Pericardium (tissue), 1 donor: ENCODE measurements around the gene TAF4.

- RRBS: 21% methylated on average over 5 of the region's 10 CpGs
Observed at GRCh38 chr20:61659660-61660118, 406.0 kb downstream of the TAF4 start.

- RRBS: no CpG with 5 or more reads among the region's 9 CpGs
Observed at GRCh38 chr20:62023955-62024330, 41.7 kb downstream of the TAF4 start.

DNA sequence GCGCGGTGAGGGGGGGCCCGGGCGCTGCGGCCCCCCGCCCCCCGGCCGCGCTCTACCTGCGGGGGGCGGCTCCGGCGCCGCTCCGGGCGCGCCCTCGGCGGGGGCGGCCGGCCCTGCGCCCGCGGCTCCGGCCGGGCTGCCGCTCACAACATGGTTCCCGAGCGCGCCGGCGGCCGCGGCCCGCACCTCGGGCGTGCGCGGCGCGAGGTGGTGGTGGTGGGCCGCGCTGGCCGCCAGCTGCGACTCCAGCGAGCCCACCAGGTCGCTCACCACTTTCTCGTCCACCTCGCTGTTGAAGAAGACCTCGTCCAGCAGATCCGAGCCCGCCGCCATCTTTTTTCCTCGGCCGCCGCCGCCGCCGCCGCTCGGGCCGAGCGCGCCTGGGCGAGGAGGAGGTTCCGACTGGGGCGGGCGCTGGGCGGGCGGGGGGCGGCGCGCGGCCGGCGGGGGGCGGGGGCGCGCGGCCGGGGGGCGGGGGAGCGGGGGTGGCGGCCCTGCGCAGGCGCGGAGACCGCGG lies at the start of gene TAF4:
TSS of gene TAF4 (minus strand) at position 404 of the 517 bp plus-strand sequence.
- RRBS: 2% methylated on average over 12 of the region's 89 CpGs

DNA sequence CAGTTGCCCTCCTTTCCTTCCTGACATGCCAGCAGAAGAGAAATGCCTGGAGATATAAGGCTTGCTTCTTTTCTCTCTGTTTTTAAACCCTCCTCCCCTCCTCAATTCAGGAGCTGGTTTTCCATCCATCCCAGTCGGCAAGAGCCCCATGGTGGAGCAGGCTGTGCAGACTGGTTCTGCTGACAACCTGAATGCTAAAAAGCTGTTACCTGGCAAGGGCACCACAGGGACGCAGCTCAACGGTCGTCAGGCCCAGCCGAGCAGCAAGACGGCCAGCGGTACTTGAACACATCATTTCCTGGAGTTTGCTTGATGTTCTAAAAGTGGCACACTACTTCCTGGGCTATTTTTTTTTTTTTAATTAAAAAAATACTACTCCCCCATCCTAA lies 7.4 kb downstream of the LSM14B start:
- RRBS: no CpG with 5 or more reads among the region's 7 CpGs

GRCh38 chr20:62135197-62135541 lies 8.0 kb downstream of the PSMA7 start:
- RRBS: no CpG with 5 or more reads among the region's 3 CpGs

DNA sequence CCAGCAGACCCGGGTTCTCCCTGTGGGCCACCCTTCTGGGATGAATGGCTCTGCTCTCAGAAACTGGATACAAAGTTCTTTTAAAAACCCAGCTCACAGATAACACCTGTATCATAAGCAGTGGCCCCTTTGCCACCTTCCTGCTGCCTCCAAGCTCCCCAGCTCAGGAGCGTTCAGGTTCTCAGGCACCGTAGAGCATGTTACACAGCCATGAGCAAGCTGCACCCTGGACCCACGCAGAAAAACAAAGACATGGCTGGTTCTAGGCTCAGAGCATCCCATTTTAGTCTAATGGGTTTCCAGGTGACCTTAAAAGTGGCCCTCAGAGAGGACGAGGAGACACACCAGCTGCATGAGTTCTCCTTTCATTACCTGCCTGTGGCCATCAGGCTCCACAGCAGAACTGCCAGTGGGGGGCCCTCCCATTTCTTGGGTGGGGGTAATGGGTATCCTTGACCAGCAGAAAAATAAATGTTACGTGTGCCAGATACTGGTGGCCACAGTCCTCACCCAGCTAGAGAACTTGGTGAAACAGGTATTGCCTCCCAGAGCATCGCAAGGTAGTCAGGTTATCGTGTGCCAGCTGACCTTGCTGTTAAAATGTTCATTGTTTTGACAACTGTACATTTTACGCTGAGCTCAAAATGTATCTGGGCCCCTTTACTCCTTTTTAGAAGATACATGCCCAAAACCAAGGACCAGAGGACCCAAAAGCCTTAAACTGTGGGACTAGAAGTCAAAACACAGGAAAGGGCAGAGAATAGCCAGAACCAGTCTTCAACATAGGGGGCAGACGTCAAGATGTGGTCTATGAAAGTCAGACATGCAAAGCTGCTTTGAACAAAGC lies 7.4 kb downstream of the PSMA7 start:
- RRBS: no CpG with 5 or more reads among the region's 10 CpGs

DNA sequence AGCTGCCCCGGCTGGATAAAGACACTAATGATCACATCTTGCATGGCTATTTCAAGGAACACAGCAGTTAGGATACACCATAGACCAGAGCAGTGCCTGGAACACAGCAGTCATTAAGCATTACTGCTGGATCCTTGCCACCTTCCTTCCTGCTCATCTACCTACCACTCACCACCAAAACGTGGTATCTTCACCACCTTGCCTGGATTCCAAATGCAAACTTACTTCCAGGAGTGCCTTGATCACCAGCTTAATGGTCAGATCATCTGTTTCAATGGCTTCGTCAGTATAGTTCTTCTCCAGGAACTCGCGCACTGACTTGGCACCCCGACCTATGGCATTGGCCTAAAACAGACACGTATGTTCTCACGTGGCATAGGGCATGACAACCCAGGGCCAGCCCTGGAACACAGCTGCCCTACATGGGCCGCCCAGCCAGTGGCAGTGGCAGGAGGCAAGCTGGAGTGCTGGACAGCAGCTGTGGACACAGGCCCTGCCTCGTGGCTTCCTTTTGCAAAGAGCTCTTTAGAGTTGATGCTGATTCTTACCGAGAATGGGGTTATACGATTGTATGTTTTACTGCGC lies 5.2 kb downstream of the PSMA7 start:
- RRBS: no CpG with 5 or more reads among the region's 13 CpGs

- RRBS: no CpG with 5 or more reads among the region's 17 CpGs
Observed at GRCh38 chr20:62139221-62140048, 3.8 kb downstream of the PSMA7 start.

GRCh38 chr20:62142001-62142766 lies 1.0 kb downstream of the PSMA7 start:
- RRBS: under 1% methylated on average over 10 of the region's 33 CpGs

- RRBS: 41% methylated on average over 10 of the region's 27 CpGs
Observed at GRCh38 chr20:62165849-62166550, 16.8 kb upstream of the MTG2 start.

GRCh38 chr20:62187523-62187908 lies 4.7 kb downstream of the MTG2 start:
- RRBS: no CpG with 5 or more reads among the region's 6 CpGs

GRCh38 chr20:62288499-62288698 lies 14.4 kb upstream of the ADRM1 start:
- RRBS: no CpG with 5 or more reads among the region's 8 CpGs

DNA sequence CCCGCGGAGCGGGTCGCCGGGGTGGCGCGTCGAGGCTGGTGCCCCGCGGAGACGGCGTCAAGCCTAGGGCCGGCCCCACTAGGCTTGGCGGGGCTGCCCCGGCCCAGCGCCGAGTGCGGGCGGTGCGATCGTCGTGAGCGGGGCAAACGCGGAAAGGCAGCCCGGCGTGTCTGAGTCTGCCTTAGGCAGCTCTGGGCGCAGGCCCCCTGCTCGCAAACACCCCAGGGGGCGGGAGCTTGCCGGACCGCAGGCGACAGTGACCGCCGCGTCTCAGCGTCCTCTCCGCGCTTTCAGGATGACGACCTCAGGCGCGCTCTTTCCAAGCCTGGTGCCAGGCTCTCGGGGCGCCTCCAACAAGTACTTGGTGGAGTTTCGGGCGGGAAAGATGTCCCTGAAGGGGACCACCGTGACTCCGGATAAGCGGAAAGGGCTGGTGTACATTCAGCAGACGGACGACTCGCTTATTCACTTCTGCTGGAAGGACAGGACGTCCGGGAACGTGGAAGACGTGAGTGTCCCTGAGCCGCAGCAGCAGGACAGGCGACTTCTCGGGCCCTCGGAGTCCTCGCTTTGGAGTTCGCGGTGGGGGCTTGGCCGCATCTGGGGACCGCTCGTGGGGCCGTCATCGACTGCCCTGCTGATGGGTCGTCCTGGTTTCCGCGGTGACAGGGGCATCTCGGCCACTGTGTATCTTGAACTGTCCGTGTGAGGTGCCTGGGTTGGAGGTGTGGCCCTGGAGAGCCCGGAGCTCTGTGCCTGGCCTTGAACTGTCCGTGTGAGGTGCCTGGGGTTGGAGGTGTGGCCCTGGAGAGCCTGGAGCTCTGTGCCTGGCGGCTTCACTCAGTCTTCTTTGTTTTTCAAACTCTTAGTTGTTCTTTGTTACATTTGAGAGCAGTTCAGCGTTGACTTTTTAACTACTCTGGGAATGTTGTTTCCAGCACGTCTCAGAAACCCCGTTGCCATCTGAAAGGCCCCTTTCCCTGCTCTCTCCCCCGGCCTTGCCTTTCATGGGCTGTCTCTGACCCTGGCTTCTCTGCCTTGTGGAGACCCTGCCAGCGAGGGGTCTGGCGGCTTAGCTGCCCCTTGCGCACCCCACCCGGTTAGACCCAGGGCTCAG lies 835 bp downstream of the ADRM1 start:
- RRBS: 7% methylated on average over 38 of the region's 84 CpGs

DNA sequence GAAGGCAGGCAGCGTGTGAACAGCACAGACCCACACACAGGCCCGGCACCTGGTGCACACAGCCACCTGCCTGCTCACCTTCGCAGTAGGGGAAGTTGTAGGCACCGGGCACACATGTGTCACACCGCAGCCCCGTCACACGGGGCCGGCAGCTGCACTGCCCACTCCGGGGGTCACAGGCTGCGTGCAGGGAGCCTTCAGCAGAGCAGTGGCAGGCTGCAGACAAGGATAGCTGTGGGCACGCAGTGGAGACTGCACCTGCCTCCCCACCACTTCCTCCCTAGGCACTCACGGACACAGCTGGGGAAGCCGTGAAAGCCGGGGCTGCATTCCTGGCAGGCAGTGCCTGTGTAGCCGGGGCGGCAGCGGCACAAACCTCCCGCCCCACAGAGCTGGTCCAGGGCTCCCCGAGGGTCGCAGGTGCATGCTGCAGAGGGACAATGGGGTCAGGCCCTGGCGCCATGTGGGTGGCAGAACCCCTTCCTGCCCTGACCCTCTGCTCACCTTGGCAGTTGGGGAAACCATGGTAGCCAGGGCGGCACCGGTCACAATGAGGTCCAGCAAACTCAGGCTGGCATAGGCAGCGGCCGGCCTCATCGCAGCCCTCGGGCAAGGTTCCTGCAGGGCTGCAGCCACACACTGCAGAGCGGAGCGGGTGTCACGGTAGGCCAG lies 29.5 kb downstream of the LAMA5 start:
- RRBS: 89% methylated on average over 5 of the region's 30 CpGs

GRCh38 chr20:62356271-62356778 lies 10.8 kb downstream of the LAMA5 start:
- RRBS: 8% methylated on average over 6 of the region's 24 CpGs

- RRBS: no CpG with 5 or more reads among the region's 45 CpGs
Observed at GRCh38 chr20:62358946-62360270, 7.7 kb downstream of the LAMA5 start.

GRCh38 chr20:62398817-62399250 lies 8.3 kb downstream of the CABLES2 start:
- RRBS: no CpG with 5 or more reads among the region's 9 CpGs

DNA sequence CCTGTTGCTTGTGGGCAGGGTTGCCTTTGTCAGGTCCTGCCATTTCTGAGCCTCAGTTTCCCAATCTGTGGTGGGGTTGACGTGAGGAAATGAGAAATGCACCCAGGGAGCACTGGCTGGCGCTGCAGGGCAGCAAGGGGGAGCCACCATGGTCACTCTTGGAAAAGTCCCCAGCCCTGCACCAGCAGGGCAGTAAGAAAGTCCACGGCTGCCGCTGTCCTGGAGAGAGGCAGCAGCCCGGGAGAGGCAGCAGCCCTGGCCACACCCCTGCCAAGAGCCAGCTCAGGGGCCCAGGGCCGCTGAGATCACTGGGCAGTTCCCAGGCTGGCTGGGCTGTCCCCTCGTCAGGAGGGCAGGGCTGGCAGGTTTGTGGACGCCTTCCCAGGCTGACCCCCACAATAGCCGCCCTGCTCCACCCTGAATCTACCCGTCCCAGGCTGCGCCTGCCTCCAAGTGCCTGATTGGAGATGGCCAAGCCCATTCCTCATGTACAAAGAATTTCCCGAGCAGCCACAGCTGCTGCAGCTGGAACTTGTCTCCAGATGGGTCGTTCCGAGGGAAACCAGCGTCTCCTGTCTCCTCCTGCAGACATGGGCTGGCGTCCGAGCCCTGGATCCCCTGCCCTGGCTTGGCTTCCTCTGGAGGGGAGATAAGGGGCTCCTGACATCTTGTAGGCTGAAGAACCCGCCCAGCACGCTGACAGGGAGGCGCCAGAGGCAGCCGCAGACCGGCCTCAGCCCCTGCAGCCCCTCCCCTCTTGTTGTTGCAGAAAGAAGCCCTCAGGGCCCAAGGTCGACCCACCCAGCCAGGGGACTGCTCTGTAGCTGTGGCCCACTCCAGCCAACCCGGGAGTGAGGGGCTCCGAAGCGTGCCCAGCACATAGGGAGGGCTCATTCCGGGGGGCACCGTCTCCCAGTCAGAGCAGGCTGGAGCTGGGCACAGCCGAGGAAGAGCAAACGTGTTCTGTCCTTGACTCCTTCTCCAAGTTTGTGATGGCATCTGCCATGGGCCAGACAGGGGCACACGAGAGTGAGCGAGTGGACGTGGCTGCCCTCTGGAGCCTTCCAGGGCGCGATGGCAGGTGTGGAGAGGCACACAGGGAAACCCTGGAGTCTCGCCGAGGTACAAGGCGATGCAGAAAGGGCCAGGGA lies 9.4 kb upstream of the GATA5 start:
- RRBS: 36% methylated on average over 4 of the region's 38 CpGs

DNA sequence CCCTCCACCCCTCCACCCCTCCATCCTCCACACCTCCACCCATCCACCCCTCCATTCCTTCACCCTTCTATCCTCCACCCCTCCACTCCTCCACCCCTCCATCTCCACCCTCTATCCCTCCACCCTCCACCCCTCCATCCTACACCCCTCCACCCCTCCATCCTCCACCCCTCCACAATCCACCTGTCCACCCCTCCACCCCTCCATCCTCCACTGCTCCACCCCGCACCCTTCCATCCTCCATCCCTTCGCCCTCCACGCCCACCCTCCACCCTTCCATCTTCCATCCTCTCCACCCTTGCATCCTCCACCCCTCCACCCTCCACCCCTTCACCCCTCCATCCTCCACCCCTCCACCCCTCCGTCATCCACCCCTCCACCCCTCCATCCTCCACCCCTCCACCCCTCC lies 33.9 kb upstream of the GATA5 start:
- RRBS: no CpG with 5 or more reads among the region's 4 CpGs

DNA sequence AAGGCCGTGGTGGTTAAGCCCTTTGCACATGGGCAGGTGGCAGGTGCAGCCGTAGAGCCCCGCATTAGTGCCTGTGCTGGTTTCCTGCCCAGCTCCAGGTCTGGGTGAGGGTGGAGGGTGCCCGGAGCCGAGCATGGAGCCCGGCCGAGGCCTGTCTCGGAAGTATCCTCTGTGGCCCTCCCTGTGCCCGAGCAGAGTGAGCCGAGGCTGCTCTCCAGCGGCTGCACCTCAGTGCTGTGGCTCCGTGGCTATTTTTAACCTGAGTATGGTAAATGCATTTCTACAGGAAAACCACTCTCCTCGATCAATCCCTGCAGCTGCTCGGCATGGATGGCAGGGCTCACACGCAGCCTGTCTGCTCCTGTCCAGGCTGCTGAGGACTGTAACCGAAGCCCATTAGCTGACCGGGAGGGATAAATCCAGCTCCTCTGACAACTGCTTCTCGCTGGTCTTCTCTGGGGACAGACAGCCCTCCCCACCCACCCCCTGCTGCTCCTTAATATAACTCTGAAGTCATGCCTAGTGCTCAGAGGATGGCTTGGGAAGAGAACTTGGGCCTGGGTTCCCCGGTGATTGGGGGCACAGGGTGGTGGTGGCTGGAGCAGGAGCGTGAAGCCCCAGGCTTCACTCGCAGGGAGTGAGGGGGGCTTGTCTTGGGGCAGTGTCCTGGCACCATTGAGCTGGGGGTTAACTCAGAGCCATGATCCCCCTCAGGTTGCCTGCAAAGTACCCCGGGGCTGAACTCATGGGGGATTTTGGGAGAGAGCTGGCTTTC lies 36.5 kb upstream of the GATA5 start:
- RRBS: 19% methylated on average over 1 of the region's 22 CpGs